Spinal cord (tissue), 3 donors: ENCODE measurements around the genes TCF20 and NFAM1.

DNA sequence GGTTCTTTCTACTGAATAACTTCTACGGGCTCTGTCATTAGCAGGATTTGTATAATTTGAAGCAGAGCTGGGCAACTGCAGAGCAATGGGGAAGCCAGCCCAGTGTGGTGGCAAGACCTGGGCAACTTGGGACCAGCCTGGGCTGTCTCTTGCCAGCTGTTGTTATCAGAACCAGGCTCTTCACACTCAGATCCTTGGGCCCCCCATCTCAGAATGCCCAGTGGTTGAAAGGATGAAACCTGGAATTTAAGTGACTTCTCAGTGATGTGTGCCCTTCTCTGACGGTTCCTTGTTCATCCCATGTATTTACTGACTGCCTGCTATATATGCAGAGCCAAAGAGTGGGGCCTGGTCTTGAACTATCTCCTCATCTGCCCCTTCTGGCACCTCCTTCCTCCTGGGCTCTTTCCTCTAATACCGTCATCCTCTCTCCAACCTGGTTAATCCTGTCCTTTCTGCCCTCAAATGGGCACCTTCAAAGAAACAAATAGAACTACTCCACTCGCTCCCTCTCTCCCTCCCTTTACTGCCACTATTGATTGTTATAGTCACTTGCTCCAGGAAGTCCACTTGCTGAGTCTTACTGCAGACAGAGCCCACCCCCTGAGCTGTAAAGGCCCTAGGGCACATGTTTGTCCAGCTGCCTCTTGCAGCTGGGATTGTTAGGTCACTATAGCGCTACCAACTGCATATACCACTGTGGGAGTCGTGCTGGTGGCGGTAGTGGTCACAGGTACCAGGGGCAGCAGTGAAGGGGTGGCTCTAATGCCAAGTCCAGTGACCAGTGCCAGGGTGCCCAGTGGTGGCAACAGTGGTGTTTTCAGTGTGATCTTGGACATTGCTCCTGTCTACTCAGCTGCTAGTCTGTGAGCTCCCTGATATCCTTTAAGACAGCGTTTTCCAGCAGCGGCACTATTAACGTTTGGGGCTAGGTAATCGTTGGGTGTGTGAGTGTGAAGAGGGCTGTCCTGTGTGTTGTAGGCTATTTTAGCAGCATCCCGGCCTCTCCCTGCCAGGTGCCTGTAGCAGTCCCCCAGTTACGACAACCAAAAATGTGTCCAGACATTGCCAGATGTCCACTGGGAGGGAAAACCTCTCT is 4.5 kb upstream of the SREBF2 start:
- PRO-cap: no peak
- RAMPAGE, long total RNA: no peak

- PRO-cap: no peak
- RAMPAGE, long total RNA: no peak
Observed at GRCh38 chr22:41845261-41845596, 12.3 kb downstream of the SREBF2 start.

DNA sequence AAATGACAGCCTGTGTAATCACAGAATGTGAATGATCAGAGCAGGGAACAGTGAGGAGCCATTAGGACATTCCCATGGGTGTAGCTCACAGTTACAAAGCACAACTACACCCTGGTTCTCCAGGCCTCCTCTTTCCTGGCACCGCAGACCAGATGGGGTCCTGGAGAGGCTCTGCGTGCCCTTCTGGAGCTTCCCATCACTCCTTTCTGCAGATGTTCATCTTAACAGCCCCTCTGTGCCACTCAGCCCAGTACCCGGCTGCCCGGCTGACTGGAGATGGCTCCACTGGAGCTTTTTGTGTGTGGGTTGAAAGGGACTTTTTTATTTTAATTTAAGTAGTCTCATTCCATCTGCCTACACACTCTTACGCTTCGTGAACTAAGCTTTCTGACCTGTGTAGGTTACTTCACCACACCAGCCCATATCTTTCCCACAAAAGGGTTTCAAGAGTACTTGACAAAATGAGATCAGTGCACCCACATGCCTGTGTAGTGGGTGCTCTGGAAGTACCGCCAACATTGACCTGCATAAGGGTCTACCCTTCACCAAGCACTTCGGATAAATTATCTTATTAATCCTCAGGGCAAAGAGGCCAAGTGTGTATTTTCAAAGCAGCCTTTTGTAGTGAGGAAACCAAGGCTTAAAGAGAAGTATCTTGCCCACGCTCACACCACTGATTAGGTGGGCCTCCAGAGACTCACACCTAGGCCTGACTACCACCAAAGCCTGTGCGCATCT is 29.8 kb downstream of the SREBF2 start:
- PRO-cap: no peak
- RAMPAGE, long total RNA: no peak

- PRO-cap: no peak
- RAMPAGE, long total RNA: no peak
Observed at GRCh38 chr22:41915762-41916540, 1.1 kb upstream of the SHISA8 start.

GRCh38 chr22:42059368-42059762 is 11.2 kb downstream of the NAGA start:
- PRO-cap: no peak
- RAMPAGE, long total RNA: no peak

DNA sequence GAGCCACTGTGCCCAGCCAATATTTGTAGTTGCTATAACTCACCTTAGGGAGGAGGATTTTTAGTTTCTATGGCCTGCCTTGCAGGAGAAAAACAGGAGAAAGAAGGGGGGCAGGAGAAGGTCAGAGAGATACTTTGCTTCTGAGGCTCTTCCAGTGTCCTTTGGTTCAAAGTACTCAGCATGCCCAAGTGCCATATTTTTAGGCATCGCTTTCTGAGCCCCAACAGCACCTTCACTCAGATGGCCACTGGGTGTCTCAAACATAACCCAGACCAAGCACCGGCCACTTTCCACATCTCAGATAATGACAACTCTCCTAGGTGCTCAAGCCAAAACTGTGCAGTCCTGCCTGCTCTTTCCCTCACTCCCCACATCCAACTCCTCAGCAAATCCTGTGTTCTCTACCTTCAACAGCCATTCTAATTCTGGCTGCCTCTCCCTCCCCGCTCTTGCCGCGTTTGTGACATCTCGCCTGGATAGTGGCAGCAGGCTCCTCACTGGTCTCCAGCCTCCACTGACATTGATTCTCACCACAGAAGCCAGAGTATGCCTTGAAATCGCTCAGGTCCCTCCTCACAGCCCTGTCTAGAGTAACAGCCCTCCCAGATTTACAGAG is 1.5 kb upstream of the PHETA2 start:
- PRO-cap: no peak
- RAMPAGE, long total RNA: no peak

GRCh38 chr22:42142604-42143644 is 12.3 kb upstream of the CYP2D6 start:
- PRO-cap: no peak
- RAMPAGE, long total RNA: no peak

DNA sequence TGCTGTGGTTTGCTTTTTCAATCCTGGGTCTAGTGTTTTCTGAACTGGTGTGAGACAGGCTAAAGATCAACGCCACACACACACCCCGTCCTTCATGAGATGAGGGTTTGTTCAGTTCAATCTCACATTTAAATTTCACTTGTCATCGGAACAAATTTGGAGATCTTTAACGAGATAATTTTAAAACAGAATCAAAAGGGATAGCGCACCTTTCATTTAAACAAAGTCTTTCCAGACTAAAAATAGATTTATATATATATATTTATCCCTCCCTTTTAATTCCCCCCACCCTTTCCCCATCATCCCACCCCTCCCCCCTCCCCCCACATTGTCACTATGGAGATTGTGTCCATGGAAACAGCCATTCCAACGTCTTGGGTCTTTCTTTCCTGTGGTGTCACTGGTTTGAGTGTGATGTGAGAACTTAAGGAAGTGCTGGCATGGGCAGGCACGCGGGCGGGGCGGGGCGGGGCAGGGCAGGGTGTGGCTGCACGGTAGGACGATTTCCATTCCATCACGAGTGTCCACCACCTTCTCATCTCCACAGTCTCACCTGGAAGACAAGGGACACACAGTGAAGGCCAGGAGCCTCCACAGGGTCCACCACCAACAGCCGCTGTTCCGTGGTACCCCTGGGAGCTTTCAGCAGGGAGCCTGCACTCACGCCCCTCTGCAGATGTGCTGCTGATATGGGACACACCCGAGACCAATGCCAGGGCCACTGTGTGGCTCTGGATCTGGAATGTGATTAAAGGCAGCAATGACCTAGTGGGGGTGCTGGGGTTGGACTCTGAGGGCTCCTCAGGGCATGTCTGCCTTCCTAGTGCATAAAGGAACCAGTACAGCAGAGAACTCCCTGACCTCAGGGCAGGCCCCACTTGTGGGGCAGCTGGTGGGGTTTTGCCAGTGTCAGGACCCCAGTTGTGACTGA is 30.5 kb upstream of the CYP2D6 start:
- PRO-cap: no peak
- RAMPAGE, long total RNA: no peak

DNA sequence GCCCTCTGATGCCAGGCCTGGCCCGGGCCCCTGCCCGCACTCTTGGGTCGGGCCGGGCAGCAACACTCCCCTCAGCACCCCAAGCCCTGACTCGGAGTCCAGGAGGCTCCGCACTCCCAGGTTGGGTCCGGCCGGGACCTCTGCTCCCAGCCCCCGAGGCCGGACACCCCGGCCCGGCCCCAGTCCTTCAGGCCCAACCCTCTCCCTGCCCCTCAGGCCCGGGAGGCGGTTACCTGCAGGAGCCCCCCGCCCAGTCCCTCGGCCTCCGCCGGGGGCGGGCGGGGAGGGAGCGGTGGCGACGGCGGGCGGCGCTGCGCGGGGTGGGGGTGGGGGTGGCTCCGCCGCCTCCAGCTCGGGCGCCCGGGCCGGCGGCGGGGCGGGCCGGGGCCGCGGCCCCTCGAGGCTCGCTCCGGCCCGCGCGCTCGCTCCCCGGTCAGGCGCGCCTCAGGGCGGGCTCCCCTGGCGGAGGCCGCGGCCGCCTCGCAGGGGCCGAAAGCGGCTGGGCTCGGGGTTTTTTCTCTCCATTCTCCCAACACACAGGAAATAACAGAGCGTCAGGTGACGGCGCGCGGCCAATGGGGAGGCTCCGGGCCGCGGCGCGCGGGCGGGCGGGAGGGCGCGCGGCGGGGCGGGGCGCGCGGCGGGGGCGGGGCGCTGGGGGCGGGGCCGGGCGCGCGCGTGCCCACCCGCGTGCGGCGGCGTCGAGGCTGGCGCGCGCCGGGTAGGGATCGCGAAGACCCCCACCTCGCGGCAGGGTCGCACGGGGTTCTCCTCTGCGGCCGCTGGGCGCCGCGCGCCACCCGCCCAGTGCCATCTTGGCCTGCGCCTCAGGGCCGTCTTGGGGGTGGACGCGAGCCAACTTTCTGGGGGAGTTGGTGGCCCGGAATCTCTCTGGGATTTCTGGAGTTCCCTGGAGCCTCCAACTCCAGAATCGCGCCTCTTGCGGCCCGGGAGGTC is at the start of gene TCF20:
Gene TCF20, minus strand, starts transcription at position 548 of the 957 bp plus-strand sequence.
- PRO-cap: no peak
- RAMPAGE, long total RNA: no peak

- PRO-cap: no peak
- RAMPAGE, long total RNA: no peak
Observed at GRCh38 chr22:42315243-42315788, 44.9 kb upstream of the TCF20 start.

- PRO-cap: no peak
- RAMPAGE, long total RNA: no peak
Observed at GRCh38 chr22:42338453-42338803, 68.0 kb upstream of the TCF20 start.

- PRO-cap: no peak
- RAMPAGE, long total RNA: no peak
Observed at GRCh38 chr22:42431369-42432727, at the start of gene NFAM1. Gene NFAM1, minus strand, starts transcription at chr22:42432403.

GRCh38 chr22:42500063-42501128 is 19.2 kb downstream of the RRP7A start:
- PRO-cap: no peak
- RAMPAGE, long total RNA: no peak

- PRO-cap: no peak
- RAMPAGE, long total RNA: no peak
Observed at GRCh38 chr22:42508922-42509439, 10.6 kb downstream of the RRP7A start.

- PRO-cap: no peak
- RAMPAGE, long total RNA: no peak
Observed at GRCh38 chr22:42575868-42576383, 22.2 kb downstream of the SERHL2 start.

GRCh38 chr22:42623328-42623660 is 8.6 kb upstream of the POLDIP3 start:
- PRO-cap: no peak
- RAMPAGE, long total RNA: no peak

- PRO-cap: no peak
- RAMPAGE, long total RNA: no peak
Observed at GRCh38 chr22:42627993-42628519, 12.3 kb downstream of the ATP5MGL start.

GRCh38 chr22:42649933-42650251 is 700 bp upstream of the CYB5R3 start:
- PRO-cap: no peak
- RAMPAGE, long total RNA: no peak

- PRO-cap: no peak
- RAMPAGE, long total RNA: no peak
Observed at GRCh38 chr22:42753014-42753213, 32.2 kb upstream of the A4GALT start.

- PRO-cap: no peak
- RAMPAGE, long total RNA: no peak
Observed at GRCh38 chr22:42794275-42794574, 62.8 kb downstream of the ARFGAP3 start.